Daoy (cell line): ENCODE measurements around the genes CCT8, KRTAP13-4, KRTAP19-7, KRTAP21-1 and MRAP.

DNA sequence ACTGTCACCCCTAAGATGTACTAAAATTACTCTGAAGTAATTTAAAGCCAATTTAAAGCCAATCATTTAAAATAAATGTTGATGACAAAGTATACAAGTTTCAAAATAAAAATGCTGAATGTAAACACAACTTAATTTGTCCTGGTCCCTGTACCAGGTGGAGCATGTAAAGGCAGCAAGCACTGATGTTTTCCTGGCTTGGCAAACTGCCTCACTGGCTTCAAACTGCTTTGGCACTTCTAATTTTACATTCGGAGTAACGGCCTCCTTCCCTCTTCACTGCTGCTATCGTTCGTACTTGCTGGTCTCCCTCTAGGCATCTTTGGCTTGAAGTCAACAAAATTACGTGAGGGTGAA lies 180.5 kb downstream of the N6AMT1 start:
- RAMPAGE, long total RNA = no peak

GRCh38 chr21:28984534-28985154 lies 8.0 kb downstream of the LTN1 start:
- RAMPAGE, long total RNA = no peak

DNA sequence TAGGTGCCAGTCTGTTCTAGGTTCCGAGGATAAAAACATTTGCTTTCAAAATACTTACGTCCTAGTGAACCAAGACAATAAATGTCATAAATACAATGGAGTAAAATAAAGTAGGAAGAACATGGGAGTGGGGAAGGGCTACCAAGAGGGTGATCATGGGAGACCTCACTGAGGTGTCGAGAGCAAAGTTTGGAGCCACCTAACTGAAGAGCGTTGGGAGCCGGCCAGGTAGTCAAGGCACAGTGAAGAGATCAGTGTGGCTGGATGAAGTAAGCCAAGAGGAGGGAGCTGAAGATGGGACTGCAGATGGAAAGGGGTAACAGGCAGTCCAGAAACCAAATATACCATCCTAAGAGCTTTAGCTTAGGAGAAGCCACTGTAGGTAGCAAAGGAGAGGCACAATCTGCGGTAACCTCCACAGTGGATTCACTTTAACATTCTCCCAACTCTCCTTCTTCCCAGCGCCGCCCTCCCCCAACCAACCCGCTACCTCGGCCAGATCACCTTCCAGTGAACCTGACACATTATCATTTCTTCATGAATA lies 630 bp downstream of the LTN1 start:
- RAMPAGE, long total RNA = no peak

DNA sequence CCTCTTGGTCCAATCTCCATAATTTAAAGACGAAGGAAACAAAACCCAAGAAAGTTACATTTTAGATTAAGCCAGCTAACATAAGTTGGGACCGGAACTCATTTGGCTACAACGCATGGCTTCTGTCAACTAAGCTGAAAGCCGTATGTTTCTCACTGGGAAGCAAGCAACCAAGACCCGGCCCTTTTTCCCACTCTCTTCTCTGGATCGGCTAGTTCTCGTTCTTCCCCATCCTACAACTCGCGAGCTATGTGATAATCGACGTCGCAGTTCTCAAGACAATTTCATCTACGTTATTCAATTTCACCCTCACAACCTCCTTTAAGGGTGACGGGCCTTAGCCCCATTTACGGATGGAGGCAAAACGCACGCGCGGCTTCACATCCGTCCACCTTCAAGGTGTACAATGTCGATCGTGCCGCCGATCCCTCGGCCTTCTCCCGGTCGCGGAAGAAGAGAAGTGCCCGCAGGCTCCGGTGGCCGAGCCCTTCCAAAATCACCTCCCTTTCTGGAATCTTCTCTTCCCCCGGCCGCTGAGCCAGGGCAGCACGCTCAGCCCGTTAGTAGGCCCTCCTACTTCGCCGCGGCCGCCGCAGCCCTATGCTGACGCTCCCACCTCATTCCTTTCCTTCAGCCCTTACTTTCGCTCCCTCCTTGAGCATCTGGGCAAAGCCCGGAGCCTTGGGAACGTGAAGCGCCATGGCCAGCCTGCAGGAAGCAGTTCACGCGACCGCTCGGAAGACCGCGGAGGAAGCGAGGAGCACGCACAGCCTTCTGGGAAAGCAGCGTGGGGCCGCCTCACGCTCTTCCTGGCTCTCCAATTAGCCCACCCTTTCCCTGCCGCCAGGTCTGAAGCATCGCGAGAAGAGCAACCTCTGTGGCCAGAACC lies at the start of gene CCT8:
Gene CCT8, minus strand, starts transcription at position 759 of the 889 bp plus-strand sequence.
- RAMPAGE, long total RNA = start-site peak on the minus strand centred at position 743 of the sequence, 39 bp wide, 928 and 23 reads in 2 replicates

DNA sequence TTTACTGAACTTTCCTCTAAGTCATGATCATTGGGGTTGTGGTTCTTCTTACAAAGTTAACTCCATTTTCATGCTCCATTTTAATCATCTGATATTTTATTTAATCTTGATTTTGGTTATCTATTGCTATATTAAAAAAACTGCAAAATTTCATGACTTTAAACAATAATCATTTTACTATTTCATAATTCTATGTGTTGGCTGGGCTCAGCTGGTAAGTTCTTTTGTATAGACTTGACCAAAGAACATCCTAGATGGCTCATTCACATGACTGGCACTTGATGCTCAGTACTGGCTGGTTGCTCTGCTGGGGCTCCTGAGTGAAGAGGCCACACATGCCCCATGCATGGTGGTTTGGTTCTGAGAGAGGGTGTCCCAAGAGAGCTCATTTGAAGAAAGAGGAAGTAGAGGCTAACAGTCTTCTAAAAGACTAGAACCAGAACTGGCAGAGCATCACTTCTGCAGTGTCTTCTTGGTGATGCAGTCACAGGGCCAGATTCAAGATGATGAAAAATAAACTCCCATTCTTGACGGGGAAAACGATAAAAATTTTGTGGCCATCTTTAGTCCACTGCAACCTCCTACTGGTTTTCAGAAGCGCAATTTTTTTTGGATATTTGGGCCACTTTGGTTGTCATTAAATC lies 5.3 kb upstream of the BACH1 start:
- RAMPAGE, long total RNA = no peak

DNA sequence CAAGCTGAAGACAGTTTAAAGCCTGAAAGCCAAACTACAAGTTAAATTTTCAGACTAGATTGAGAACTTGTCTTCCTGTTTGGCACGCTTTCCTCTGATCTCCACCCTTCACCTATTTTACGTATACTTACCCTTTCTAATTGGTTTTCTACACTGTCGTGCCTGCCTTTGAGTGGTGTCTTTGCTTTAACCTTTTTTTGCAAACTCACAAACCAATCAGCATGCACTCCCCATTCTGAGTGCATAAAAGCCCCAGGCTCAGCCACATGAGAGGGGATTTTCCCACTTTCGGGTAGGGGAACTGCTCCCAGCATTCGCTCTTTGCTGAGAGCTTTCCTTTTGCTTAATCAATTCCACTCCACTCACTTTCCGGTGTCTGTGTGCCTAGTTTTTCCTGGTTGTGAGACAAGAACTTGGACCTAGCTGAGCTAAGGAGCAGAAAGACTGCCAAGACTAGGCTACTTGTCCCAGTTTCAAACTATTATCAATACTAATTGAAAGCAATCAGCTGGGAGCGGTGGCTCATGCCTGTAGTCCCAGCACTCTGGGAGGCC lies 3.4 kb upstream of the BACH1 start:
- RAMPAGE, long total RNA = no peak

GRCh38 chr21:29298986-29299276 lies 209 bp downstream of the BACH1 start:
- RAMPAGE, long total RNA = no peak

GRCh38 chr21:29326438-29327483 lies 28.0 kb downstream of the BACH1 start:
- RAMPAGE, long total RNA = no peak

DNA sequence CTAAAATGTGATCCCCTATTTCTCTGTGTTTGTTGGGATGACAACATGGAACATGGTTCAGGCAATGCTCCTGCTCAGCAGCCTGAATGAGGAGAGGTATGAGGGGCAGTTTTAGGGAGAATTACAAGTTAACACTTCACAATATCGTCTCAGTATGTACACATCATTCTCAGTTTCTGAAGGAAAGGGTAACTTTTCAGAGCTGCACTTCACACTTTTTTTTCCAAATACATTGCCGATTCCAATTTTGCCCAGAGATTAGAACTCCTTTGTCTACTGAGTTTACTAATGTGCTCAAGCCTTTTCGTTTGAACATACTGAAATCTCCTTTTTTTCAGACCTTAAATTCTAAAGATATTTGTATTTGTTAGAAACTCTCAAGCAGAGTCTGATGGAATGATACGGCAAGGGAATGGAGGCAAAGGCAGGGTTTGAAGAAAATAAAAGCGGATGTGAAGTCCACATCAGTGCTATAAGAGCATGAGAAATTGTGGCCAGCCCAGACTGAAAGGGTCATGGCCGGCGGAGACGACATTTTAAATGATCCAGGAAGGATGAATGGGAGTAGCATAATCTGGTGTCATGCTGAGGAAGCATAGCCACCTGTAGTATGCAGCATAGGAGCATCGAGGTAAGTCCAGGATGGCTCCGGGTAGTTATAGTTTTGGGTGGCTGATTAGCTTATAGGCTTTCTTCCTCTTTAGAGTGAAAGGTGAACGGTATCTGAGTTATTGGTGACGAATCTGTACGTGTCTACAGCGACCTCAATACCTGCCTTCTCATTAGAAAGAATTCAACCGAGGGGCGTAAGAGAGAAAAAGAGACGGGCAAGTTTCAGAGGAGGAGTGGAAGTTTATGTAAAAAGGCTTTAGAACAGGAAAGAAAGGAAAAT lies 129.1 kb downstream of the BACH1 start:
- RAMPAGE, long total RNA = no peak

DNA sequence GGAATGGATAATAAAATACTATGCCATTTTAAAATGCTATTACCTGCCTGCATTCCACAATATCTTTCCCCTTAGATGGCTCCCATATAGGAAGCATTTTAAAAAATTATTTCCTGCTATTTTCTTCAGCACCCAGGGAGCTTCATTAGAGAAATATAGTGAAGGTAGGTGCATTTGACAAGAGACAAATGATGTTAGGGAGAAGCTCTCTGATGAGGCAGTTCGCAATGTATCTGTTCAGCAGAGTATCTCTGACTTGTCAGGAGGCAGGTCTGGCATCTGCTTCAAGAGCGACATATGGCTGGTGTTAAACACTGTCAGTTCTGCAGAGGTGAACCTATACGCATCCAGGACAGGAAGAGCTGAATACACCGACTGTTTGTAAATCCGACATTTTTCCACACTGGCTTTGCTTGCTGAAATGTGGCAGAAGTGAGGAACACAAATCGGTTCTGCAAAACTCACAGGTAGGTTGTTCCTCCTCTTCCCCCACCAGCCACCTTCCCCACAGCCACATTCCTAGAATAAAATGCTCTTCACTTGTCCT lies 289.4 kb downstream of the GRIK1 start:
- RAMPAGE, long total RNA = no peak

DNA sequence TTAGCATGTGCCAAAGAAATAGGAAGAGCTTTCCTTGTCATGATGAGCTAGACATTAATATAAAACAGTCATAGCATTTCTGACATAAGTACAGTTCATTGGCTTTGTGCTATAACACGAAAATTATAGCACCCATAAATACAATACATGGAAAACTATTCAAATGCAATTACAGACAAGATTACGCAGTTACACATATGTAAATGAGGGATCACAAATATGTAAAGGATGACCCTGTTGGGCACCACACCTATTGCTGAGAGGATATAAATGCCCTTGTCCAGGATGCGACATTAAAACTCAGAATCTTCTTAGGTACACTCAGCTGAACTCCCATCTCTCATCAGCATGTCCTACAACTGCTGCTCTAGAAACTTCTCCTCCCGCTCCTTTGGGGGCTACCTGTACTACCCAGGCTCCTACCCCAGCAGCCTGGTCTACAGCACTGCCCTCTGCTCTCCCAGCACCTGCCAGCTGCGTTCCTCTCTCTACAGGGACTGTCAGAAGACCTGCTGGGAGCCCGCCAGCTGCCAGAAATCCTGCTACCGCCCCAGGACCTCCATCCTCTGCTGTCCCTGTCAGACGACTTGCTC lies at the start of gene KRTAP13-4:
Gene KRTAP13-4, plus strand, starts transcription at position 293 of the 593 bp plus-strand sequence.
- RAMPAGE, long total RNA = no peak

DNA sequence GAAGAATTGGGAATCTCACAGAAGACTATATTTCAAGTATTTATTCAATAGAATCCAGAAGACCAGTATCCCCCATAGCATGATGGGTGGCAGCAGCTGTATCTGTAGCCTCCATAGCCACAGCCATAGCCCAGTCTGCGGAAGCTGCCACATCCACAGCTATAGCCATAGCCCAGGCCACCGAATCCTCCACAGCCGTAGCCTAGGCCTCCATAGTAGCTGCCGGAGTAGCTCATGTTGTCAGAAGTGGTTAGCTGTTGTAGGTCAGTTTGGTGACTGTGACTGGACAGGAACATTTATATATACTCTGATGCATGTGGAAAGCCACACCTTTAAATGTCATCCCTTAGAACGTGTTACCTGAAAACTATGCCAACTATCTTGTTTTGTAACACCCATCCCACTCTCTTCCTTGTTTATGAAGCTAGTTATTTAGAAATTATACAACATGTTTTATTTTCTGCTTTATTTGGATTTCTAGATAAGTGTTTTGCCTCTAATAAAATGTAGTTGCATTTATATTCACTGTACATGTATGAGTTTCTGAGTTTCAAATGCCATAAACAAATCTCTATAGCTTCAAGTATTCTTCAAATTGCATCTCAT lies at the start of gene KRTAP19-7:
Gene KRTAP19-7, minus strand, starts transcription at position 261 of the 606 bp plus-strand sequence.
- RAMPAGE, long total RNA = no peak

DNA sequence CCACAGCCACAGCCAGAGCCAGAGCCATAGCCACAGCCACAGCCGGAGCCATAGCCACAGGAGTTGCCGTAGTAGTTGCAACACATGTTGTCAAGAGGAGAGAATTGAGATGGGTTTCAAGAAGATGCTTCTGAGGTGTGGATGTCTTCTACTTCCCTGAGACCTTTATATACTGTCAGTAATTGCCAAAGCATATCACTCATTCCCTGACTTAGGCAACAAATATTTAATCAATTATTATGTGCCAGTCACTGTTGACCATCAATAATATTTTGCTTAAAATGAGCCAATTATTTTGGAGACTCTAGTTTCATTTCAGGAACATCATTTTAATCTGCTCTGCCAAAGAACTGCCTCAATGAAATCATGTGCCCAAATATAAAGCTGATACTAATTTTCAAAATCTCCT lies at the start of gene KRTAP21-1:
Gene KRTAP21-1, minus strand, starts transcription at position 136 of the 409 bp plus-strand sequence.
- RAMPAGE, long total RNA = no peak

DNA sequence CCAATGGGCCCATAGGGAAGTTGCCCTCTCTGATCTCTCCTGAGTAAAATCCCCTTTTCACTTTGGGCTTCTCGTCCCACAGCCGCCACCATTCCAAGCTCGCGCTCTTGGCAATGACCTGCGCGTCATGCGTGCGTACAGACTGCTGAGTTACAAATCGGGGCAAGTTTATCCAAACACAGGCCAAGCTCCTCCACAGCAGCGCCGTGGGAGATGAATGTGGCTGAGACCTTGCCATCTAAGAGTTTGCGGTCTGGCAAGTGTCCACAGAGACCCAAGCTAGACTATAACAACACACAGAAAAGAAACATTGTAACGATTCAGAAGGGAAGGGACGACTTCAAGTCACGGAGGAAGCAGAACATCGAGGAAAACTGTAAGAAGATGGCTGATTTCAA lies 116.3 kb upstream of the SOD1 start:
- RAMPAGE, long total RNA = no peak

DNA sequence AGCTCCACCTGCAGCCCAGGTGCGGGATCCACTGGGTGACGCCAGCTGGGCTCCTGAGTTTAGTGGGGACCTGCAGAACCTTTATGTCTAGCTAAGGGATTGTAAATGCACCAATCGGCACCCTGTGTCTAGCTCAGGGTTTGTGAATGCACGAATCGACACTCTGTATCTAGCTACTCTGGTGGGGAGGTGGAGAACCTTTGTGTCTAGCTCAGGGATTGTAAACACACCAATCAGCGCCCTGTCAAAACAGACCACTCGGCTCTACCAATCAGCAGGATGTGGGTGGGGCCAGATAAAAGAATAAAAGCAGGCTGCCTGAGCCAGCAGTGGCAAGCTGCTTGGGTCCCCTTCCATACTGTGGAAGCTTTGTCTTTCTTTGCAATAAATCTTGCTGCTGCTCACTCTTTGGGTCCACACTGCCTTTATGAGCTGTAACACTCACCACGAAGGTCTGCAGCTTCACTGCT lies 4.9 kb upstream of the SOD1 start:
- RAMPAGE, long total RNA = no peak

DNA sequence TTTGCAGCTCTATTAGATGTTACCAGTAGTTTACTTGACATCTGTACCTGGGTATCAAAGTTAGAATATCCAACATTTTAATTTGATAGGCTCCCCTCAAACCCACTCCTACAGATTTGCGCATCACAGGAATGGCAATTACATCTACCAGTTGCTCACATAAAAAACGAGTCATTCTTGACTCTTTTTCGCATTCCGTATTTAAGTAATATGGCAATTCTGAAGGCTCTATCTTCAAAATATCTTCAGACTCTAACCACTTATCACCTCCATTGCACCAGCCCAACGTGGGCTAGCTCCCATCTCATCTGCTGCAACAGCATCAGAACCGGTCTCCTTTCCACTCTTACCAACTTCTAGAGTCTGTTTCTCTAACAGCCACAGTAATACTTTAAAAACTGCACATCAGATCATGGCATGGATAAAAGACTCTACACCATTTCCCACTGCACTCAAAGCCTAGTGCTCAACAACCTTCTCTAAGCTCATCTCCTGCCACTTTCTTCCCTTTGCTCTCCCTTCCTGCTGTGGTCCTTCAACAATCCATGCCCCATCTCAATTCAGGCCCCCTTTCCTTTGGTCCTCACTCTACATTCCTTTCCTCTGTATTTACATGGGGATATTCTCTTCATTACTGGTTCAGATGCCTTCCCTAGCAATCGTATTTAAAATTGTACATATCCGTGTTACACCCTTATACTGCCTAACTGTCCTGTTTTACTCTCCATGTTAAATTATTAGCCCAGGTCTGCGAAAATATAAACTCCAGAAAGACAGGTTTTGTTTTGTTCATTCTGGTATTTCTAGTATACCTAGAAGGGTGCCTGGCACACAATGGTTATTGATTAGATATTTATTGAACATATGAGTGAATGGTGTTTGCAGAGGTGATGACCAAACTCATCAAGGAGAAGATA lies 18.9 kb downstream of the SOD1 start:
- RAMPAGE, long total RNA = no peak

DNA sequence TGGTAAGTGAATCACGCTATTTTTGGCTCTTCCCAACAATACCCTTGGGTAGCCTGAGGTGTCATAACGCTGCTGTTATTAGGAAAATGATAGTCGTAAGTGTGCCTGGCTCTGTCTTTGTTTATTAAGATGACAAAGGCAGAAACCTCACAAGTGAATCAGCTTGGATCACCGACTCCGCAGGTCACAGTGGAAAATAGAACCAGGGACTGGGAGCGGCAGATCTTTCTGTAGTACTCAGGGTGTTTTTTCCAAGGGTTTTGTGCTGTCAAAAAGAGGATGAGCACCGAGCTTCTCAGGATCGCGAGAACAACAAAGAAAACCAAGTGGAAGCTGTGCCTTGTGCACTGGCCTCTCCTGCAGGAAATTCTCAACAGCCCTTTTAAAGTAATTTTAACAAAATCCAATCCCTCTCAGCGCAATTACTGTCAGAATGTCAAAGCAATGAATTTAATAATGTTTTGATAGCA lies 55.2 kb downstream of the HUNK start:
- RAMPAGE, long total RNA = no peak

GRCh38 chr21:31938247-31938806 lies 65.5 kb downstream of the HUNK start:
- RAMPAGE, long total RNA = no peak

- RAMPAGE, long total RNA = no peak
Measured at GRCh38 chr21:32298534-32299393, at the start of gene MRAP. MRAP (plus strand) TSS chr21:32298855.

DNA sequence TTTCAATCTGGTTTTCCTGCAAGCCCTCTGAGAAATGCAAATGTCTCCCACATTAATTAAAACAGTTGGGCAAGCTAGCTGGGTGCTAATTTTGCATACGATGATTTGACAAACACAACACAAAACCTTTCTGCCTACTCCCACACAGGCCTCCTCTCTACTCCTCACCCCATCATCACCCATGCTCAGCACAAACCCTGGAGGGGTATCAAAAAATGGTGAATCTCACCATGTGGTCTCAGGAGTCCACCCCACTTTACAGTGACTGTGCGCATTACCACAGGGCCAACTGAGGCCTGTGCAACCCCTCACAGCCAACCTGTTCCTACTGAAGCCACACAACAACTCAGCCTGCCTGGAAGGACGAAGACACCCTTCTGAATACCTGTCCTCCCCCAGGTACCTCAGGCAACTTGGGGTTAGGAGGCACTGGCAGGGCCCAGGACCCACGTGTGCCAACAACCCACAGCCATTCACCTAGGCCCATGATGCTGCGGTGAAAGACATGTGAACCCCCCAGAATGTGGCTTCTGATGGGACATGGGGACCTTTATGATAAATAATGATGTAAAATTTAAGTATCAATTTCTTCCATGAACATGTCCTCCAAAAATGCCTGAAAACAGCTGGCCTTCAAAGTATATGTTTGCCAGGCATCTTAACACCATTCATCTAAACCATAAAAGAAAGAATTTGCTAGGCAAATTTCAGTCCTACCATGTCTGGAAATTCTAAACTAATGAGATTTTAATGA lies 27.1 kb downstream of the URB1 start:
- RAMPAGE, long total RNA = no peak